Pulmonary artery (tissue), 1 donor: Measurements from ENCODE around the gene FOS.

GRCh38 chr14:74841422-74842188 lies 34.3 kb downstream of the PROX2 start:
- PRO-cap, result no peak

DNA sequence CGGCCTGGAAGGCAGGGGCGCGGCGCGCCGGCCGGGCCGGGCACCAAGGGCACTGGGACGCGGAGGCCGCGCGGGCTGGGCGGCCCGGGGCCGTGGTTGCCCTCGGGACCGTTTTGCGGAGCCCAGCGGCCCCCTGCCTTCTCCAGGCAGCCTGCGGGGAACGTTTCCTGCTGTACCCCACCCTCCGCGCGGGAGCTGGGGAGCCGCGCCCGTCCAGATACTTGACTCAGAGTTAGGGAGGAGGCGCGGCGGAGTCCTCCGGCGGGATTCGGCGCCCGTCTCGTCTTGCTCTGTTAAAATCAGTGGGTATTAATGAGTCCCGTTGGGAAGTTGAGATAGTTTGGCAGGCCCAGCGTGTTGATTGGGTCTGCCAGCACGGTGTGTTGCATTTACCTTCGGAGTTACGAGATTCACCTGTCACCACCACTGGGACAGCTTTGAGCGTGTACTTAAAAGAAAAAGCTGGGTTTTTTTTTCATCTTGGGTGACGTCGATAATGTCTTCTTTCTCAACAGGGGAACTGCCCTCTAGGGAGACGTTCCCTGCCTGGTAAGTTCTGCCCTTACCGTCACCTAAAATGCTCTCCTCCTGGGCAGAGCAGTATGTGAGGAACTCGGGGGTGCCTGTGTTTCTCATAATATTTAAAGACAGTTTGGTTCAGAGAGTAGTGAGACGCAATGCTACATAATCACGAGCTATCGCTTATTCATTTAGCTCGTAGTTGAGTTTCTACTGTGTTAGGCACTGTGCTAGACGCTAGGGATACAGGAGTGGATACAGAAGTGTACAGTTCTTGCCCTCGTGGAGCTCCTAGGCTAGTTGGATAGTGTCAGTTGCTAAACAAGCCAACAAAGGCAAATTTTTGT lies 593 bp downstream of the DLST start:
- PRO-cap, result unidirectional peak, plus-strand start at position 229 of the sequence

GRCh38 chr14:74916891-74917457 lies 6.1 kb downstream of the RPS6KL1 start:
- PRO-cap, result no peak

- PRO-cap, result no peak
These were observed 13.8 kb downstream of the PGF start for GRCh38 chr14:74941545-74942096.

GRCh38 chr14:74950861-74951234 lies 4.5 kb downstream of the PGF start:
- PRO-cap, result no peak

DNA sequence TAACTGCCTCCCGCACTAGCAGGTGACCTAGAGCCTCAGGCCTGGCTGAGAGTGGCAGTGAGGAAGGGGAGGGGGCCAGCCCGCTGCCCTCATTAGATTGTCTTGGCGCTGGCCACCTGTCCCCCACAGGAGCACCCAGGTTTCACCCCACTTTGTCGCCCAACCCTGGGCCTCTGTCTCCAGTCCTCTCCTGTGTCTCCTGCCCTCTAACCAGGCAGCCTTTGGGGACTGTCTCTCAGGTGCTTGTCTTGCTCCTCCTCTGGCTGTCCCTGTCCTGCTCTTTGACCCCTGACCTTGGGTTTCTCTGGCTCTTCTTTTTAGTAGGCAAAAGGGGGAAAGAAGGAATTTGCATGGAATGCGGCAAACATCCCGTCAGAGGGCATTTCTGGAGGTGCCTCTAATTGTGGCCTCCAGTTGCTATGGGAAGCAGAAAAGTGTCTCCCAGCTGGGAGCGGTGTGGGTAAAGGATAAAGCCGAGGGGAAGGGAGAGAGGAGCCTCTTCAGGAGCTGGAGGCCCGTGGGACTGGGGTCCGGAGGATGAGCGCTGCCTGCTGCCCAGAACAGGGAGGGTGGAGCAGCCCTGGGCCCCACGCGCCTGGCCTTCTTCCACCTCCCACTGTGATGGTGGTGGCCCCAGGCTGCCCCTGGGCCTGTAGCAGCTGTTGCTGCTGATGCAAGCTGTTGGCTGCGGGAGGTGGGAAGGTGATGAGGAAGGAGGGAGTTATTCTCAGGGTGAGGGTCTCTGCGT lies 18.8 kb upstream of the PGF start:
- PRO-cap, result no peak

- PRO-cap, result unidirectional peak, plus-strand start at chr14:75177019
These were observed 385 bp upstream of the TMED10 start for GRCh38 chr14:75176743-75177251.

DNA sequence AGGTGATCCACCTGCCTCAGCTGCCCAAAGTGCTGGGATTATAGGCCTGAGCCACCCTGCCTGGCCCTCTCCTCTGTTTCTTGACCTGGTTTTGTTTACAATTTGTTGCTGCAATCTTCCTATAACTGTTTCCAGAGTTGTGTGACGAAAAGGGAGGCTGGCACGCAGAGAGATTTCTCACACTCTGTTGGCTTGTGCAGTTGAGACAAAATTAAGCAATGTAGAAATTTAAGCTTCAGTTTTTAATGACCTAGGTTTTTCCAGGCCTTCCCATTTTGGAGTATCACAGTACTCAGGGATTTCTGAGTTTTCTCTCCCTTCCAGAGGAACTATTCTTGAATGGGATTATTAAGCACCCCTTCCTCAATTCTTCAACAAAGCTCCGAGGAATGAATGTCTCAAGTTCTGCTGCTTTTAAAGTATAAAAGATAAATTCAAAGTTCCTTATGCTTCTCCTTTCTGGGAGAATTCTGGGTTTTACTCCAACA lies 20.4 kb upstream of the FOS start:
- PRO-cap, result no peak

DNA sequence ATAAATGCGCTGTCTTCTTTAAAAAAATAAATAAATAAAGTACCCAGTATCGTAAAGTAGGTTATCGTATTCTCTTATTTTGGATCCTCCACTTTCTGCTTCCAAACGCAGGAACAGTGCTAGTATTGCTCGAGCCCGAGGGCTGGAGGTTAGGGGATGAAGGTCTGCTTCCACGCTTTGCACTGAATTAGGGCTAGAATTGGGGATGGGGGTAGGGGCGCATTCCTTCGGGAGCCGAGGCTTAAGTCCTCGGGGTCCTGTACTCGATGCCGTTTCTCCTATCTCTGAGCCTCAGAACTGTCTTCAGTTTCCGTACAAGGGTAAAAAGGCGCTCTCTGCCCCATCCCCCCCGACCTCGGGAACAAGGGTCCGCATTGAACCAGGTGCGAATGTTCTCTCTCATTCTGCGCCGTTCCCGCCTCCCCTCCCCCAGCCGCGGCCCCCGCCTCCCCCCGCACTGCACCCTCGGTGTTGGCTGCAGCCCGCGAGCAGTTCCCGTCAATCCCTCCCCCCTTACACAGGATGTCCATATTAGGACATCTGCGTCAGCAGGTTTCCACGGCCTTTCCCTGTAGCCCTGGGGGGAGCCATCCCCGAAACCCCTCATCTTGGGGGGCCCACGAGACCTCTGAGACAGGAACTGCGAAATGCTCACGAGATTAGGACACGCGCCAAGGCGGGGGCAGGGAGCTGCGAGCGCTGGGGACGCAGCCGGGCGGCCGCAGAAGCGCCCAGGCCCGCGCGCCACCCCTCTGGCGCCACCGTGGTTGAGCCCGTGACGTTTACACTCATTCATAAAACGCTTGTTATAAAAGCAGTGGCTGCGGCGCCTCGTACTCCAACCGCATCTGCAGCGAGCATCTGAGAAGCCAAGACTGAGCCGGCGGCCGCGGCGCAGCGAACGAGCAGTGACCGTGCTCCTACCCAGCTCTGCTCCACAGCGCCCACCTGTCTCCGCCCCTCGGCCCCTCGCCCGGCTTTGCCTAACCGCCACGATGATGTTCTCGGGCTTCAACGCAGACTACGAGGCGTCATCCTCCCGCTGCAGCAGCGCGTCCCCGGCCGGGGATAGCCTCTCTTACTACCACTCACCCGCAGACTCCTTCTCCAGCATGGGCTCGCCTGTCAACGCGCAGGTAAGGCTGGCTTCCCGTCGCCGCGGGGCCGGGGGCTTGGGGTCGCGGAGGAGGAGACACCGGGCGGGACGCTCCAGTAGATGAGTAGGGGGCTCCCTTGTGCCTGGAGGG lies at the start of gene FOS:
Gene FOS (plus strand): TSS at position 841 of the 1,247 bp plus-strand sequence.
- PRO-cap, result unidirectional peak, minus-strand start at position 363 of the sequence; bidirectional peak, plus-strand start at position 841 of the sequence, minus-strand start at position 422 of the sequence

GRCh38 chr14:75279762-75280234 lies 1.2 kb downstream of the FOS start:
- PRO-cap, result no peak

GRCh38 chr14:75283796-75284591 lies 5.4 kb downstream of the FOS start:
- PRO-cap, result no peak

DNA sequence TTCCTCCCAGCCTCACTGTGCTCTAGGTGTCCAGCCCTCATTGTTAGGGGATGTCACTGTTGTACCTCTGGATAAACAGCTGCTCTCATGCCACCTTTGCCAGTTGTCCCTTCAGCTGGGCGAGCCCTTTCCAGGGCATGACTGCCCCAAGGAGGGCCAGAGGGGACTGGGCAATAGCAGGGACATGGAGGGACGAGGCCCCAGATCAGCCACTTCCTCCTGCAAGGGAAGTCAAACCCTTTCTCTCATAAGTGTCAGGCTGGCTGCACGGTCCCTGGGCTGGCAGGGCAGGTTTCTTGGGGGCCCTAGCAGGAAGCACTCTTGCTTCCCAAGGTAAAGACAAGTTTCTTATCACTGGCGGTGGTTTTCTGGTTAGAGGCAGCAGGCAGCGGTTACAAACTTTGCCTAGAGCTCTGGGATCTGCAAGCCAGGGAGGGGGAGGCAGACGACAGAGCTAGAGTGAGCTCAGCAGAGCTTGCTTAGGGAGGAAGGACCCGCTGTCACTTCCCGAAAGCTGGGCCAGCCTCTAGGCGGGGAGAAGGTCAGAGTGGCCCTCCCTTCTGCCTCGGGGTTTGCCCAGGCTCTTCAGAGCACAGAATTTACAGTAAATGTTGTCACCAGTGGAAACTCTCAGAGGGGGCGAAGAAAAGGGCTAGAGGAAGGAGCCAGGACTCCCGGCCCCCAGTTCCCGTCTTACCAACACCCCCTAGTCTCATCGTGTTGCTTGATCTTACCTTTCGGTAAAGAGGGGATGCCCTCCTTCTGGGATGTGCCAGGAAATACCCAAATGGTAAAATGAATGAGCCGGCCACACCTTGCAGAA lies 20.4 kb downstream of the BATF start:
- PRO-cap, result bidirectional peak, plus-strand start at position 634 of the sequence, minus-strand start at position 456 of the sequence

DNA sequence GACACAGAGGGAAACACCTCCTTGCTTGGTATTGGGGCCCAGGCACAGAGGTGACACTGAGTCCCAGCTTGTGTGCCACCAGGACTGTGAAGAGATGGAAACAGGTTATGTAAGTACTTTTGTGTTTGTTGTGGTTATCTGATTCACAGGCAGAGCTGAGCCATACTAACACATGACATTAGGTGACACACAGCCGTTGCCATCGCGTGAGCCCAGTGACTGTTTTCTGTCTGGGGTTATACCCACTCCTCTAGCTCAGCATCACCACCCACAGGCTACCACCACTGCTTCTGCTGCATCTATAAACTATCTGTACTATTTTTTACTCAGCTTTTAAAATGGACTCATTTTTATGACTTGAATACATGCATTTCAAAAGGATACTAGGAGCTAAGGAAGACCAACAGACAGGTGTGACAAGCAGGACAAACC lies 12.0 kb upstream of the FLVCR2 start:
- PRO-cap, result no peak

DNA sequence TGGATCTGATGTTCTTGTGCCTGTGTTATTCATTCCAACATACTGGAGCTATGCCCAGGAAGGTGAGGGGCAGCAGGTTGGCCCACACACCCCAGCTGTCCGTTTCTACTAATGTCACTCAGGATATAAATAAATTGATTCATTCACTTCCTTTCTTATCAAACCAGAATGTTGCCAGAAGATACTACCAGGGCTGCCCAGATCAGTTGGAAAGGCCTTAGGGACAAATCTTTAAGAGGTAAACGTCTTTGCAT lies 40.6 kb downstream of the TGFB3 start:
- PRO-cap, result no peak

GRCh38 chr14:76329207-76329527 lies 46.8 kb upstream of the ESRRB start:
- PRO-cap, result no peak

DNA sequence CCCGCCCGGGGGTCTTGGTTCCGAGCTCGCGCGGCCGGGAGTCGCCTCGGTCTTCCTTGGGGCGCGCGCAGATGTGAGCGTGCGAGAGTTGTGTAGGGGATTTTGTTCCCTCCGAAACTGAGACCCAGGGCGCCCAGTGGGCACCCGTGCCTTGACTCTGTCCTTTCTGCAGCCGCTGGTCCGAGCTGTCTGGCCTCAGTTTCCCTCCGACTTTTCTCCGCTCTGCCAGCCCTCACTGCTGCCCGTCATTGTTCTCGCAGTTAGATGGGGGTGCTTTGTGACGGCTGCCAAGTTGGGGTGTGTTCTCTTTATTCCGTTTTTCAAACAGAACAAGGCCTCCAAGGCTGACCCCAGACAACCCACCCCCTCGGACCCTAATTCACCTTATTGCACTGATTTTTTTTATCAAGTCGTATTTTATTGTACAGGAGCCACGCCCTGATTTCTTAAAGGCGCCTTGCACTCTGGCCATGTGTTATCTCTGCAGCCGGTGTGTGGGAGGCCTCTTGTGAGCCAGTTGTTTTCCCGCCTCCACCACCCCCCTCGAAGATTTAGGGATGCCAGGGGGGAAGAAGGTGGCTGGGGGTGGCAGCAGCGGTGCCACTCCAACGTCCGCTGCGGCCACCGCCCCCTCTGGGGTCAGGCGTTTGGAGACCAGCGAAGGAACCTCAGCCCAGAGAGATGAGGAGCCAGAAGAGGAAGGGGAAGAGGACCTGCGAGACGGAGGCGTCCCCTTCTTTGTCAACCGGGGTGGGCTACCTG lies 1.2 kb downstream of the VASH1 start:
- PRO-cap, result no peak

GRCh38 chr14:76810660-76811452 lies 1.8 kb downstream of the ANGEL1 start:
- PRO-cap, result no peak

DNA sequence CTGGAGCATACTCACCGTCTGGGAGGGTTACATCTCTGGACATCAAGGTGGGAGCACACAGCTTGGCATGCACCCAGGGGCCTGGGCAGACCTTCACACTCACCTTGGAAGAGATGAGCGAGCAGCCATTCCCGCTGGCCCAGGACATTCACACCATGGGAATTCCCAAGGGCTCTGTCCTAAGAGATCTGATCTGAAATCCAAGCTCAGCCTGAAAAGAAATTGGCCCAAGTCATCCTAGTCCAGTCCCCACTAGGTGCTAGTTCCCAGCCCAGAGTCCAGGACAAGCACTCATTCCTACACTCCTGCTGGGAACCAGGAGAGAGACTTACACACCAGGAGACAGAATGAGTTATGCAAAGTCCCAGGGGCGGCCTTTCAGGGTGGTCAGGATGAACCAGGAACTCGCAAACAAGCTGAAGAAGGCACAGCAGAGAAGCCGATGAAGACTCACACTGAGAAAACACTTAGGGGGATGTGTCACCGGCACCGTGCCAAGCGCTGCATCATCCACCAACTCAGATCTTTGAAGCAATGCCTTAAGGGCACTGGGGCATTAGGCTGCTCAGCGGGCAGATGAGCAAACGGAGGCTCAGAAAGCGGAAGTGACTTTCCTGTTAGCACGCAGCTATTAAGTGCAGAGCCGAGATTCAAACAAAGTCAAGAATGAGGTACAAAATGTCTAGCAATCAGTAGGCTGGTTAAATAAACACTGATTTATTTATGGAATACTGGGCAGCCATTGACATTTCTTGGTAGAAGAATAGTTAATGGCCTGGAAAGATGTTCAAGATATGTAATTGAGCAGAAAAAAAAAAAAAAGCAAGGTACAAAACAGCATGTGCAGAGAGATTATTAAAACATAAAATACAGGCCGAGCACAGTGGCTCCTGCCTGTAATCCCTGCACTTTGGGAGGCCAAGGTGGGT lies 78.6 kb downstream of the LRRC74A start:
- PRO-cap, result no peak

DNA sequence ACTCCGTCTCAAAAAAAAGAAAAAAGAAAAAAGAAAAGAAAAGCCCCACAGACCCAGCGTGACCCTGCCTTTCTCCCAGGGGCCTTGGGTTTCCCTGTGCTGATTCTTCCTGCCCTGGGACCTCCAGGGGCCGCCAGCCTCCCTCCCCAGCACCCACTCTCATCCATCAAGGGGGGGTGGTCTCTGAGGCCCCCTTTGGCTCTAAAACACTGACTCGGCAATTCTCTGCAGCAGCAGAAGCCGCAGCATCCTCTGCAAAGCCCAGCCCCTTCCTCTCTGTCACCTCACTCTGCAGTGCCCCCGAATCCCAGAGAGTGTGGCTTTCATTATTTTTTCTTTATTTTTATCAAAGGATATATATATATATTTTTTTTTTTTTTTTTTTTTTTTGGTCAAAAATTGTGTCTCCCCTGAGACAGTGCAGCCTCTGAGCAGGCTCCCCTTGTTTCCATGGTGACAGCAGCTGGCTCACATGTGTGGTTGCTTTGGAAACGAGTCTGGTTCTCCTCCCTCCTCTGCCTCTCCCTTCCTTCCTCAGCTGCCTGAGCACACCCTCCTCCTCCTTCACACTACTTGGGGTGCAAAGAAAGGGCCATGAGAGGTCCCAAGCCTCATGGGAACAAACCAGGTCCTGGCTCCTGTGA lies 100.3 kb downstream of the LRRC74A start:
- PRO-cap, result no peak

DNA sequence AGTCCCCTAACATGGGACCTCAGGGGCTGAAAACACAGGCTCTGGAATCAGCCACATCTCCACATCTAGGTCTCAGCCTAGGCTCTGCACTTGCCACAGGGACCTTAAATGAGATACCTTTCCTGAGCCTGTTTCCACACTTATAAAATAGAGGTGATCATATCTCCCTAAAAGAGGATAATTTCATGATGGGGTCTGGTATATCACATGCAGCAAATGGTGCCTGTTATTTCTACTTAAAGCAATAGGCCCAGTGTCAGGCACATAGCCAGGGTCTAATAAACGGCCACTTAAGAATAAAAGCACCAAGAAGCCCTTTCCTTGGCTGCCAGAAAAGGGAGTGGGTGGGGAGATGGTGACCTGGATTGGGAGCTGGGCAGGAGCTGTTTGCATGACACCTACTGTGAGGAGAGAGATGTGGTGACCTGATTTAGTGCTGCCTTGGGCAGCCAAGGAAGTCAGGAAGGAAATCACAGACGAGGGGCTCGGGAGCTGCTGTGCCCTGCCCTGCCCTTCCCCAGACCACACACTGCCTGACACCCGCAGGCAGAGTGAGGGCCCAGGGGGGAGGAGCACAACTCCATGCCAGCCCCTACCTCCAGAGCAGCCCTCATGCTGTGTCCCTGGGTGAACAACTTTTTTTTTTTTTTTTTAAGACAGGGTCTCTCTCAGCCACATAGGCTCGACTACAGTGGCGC lies 71.1 kb downstream of the IRF2BPL start:
- PRO-cap, result no peak